RPMI7951 (cell line): ENCODE data around the genes CFAP206, SRSF12, PM20D2 and UBE2J1.

- RAMPAGE, long total RNA = no peak
Observed at GRCh38 chr6:85673152-85674408, 30.9 kb upstream of the SYNCRIP start.

DNA sequence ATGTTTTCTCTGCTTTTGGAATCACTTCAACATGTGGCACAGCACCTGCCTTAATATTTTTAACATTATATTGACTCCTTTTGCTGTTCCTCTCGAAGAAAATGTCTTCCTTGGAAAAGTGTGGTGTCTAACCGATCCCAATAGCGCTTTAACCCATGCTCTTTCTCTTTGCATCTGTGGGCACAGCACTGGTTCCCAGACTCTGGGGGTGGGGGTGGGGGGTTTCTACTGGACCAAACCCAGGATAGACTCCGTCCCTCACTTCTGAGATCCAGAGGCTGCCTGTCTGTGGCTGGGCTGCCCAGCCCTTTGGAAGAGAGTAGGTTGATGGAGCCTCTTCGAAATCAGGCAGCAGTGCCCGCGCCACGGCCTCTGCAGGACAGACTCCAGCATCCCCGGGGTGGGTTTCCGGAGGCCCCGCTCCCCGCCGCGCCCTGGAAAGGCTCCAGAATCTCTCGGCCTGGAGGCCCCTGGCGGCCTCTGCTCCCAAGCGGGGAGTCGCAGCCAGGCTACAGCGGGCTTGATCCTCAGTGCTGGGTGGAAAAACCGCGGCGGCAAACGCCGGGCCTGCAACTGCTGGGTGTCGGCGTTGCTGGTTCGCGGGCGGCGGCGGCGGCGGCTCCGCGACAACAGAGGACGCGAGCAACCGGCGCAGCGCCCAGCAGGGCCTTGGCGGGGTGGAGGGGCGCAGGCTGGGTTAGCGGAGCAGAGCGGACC lies 3.8 kb upstream of the ZNF292 start:
- RAMPAGE, long total RNA = no peak

DNA sequence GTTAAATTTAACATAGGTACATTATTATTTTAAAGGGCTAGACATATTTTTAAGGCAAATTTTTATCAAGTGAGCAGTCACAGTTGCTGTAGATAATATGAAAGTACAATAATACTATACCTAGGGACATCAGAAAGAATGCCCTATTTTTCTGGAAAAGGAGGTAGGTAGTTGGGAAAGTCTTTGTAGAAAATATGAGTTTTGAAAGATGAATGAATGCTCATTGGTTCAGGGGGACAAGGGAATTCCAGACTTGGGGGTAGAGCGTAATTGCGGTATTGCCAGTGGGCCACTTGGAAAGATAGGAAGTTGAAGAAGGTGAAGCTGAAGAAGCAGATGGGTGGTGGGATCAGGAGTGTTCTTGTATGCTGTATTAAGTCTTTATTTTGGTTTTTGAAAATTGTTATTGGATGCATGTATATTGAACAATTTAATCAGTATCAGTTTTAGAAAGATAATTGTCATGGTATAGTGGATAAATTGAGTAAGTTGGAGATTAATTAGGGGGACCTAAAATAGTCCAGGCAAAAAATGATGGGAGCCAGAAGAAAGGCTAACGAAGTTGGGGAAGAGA lies 57.9 kb upstream of the SMIM8 start:
- RAMPAGE, long total RNA = no peak

GRCh38 chr6:87407535-87408529 lies at the start of gene CFAP206:
TSS of gene CFAP206 (plus strand) at chr6:87407972.
- RAMPAGE, long total RNA = no peak

- RAMPAGE, long total RNA = no peak
Observed at GRCh38 chr6:87674954-87675337, 27.1 kb downstream of the AKIRIN2 start.

DNA sequence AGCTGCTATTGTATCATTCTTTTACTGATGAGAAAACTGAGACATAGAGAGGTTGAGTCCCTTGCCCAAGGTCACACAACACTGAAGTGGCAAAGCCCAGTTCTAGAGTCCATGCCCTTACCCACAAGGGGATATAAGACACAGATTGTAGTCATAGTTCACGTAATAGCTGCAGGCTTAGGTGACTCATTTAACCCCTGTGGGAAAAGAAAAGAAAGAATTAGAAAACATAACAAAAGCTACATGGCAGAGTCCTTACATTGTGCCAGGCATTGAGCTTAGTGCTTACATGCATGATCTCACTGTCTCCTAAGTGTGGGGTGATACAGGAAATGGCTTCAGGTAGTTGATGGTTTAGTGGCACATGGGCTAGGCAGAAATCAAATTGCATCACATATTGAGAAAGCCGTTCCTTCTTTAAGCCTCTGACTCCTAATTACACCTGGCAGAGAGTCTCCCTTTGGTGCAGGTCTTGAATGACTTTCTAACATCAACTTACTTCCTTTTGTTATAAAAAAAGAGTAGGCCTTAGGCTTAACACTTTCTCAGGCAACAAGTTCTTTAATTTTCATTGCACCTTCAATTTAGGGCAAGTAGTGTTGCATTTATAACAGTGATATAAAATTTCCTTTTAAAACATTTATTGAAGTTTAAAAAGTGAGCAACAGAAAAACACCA lies 12.5 kb upstream of the AKIRIN2 start:
- RAMPAGE, long total RNA = no peak

- RAMPAGE, long total RNA = no peak
Observed at GRCh38 chr6:87922027-87922572, 125.5 kb upstream of the SPACA1 start.

GRCh38 chr6:88165432-88165774 lies 744 bp downstream of the CNR1 start:
- RAMPAGE, long total RNA = no peak

DNA sequence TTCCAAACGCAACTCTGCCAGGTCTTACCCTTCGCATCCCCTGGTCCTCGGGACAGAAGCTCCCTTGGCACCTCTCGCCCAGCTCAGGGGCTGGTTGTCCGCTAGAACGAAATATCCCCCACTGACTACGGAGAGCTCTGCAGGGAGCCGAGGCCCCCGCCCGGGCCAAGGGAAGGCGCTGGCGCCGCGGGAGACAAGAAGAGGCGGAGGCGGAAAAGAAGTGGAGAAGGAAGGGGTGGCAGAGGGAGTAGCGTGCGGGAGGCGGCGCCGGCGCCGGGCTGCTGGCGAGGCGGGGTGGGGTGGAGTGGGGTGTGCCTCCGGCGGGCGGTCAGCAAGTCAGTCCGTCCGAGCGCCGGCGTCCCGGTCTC lies 388 bp downstream of the CNR1 start:
- RAMPAGE, long total RNA = no peak

GRCh38 chr6:88167142-88167405 lies 927 bp upstream of the CNR1 start:
- RAMPAGE, long total RNA = no peak

DNA sequence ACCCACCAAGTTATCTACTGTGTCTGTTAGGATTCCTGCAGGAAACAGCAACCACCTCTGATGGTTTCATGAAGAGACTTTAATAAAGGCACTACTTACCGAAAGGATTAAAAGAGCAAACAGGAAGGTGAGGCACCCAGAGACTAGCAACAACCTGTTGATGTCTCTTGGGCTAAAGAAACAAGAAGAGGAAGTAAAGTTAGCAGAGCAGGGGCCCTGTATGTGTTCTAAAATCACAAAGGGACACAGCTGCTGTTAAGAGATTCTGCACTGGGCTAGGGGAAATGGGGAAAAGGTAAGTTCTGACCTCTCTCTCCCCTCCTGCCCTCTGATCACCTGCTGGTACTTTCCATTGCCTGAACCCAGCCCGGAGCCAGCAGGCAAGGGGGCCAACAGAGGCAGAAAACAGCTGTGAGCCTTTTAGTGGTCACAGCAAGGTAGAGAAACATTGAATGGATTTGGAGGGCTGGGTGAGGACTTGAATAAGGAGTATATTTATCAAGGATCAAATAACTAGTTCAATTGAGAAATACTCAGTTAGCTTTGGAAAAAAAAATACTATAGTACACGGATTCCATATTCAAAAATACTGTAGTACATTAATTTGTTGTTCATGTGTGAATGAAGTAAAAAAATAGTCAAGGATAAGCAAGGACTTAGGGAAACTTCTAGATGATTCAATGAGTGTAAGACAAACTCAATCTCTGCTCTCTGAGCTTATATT lies 13.6 kb upstream of the CNR1 start:
- RAMPAGE, long total RNA = no peak

DNA sequence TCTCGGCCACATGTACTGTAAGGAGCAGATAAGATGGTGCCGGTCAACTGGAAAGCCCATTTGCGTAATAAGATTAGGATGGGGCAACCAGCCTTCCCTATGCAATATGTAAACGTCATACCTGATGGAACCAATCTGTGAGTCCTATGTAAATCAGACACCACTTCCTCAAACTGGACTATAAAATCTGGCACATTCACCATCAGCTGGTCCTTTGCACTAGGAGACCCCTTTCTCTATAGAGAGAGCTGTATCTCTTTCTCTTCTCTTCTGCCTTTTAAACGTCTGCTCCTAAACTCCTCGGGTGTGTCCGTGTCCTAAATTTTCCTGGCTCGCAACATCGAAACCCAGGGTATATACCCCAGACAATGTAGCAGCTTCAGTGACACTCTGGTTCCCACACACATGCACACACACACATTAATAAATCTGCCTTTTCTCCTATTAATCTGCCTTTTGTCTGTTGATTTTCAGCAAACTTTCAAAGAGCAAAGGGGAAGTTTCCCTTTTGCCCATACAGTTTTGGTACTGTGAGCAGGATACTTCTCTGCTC lies 46.5 kb upstream of the RNGTT start:
- RAMPAGE, long total RNA = no peak

- RAMPAGE, long total RNA = no peak
Observed at GRCh38 chr6:89117243-89118225, at the start of gene SRSF12. TSS of gene SRSF12 (minus strand) at chr6:89118071.

DNA sequence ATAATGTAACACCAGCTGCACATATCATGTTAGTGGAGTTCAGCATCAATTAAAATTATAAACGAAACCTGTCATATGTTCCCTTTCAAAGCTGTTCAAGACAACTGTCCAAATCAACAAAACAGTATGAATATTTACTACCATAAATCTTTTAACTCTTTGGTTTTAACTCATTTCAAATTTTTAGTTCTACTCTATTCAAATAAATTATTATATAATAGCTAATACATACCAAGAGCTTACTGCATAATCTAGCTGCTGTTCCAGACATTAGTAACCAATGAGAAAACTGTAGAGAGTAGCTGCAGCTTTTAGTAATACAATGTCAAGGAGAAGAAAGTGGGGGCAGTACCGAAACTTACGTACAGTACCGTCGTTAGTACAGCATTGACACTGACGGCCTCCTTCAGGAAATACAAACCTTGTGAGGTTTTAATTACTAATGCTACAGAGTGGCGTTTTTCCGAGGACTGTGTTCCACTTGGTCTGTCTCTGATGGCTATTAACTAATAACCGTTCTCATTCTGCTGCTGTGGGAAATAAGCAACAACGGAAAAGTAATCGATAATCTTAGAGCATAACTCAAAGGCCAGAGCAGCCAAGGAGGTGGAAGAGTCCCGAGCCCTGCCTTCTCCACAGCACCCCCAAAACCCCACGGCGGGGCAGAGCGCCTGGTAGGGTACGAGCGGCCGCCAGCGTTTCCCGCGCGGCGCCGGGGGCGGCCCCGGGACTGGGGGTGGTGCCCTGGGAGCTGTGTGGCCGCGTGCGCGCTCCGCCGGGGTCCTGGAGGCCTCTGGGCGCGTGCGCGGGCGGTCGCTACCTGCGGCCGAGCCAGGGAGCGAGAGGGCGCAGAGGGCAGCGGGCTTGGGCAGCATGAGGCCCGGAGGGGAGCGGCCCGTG lies at the start of gene PM20D2:
TSS of gene PM20D2 (plus strand) at position 784 of the 900 bp plus-strand sequence.
- RAMPAGE, long total RNA = no peak

GRCh38 chr6:89298154-89298399 lies 17.0 kb downstream of the GABRR2 start:
- RAMPAGE, long total RNA = no peak

- RAMPAGE, long total RNA = no peak
Observed at GRCh38 chr6:89352488-89353543, at the start of gene UBE2J1. TSS of gene UBE2J1 (minus strand) at chr6:89352722.

DNA sequence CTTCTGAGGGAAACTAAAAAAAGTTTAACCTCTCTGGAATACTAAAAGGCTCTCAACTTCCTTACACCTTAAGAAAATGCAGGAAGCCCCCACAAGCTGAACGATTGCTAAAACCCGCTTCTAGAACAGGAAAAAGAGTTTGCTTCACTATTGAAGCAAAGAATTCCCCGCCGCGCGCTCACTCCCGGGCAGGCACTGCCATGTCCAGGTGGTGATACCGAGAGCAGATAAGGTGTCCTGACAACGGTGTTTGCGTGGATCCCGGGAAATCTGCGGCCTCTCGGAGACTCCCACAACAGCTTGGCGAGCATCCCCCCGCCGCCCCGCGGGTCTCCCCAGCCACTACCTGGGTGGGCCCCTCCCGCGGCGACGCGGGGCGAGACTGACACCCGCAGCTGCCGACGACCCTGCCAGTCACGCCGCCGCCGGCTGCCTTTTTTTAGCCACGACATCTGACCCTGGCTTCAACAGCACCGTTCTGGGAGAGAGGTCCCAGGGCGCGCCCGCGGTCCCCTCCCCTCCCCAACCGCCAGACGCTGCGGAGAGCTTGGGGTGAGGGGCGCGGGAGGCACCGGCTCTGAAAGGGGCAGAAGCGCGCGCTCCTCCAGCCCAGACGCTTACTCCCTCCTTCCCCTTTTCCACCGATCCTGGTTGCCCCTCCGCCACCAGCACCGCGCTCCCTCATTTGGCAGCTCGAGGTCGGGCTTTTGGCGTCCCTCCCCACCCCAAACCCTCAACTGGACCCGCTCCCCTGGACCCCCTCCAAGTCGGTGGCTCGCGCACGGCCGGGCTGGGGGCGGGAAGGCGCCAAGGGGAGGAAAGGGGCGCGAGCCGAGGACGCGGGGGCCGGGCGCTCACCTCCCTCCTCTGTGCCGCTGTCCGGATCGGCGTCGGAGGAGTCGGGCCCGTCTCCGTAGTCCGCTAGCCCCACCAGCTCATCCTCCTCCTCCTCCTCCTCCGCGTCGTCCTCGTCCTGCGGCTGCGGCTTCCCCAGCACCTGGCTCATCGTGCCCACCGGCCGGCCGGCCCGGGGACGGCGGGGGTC lies 763 bp downstream of the RRAGD start:
- RAMPAGE, long total RNA = no peak

DNA sequence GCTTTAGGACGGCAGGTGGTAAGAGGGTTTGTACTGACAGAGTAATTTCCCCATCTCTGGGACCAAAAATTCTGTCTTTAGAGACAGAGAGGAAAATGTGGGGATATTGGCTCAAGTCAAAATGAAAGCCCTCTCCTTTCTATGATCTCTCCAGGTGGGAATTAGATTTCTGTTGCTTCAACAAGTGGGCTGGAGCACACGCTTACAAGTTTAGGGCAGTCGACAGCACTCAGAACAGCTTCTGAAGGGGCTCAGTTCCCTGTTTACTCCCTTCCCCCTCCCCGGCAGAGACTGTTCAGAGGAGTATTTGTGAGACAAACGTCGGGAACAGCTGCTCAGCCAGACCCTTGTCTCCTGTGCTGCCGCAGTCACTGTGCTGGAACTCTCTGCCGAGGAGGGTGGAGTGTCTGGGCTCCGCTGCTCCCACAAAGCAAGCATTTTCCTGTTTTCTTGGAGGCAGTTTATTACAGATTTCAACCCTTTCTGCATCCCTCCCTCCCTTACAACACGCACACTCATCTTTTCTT lies 76.5 kb downstream of the LYRM2 start:
- RAMPAGE, long total RNA = no peak

- RAMPAGE, long total RNA = no peak
Observed at GRCh38 chr6:89630422-89631060, 8.0 kb downstream of the LYRM2 start.

DNA sequence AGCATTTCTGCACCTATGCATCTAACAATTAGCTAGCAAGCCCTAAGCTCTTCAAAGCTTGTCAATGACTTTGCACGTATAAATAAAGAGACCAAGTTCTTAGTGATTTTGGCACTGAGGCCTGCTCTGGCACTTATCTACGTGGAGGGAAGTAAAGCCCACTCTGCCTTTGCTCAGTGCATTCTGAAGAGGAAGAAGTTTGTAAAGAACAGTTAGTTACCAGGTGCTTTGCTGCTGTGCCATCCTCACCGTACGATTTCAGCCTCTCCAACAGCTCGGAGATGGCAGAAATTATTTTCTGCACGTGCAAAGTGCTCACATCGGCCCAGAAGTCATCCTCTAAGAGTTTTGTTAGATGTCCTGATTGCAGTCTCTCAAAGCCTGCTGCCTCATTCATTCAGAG lies 33.4 kb upstream of the LYRM2 start:
- RAMPAGE, long total RNA = no peak